A549 (cell line): ENCODE results near the gene UBC.

DNA sequence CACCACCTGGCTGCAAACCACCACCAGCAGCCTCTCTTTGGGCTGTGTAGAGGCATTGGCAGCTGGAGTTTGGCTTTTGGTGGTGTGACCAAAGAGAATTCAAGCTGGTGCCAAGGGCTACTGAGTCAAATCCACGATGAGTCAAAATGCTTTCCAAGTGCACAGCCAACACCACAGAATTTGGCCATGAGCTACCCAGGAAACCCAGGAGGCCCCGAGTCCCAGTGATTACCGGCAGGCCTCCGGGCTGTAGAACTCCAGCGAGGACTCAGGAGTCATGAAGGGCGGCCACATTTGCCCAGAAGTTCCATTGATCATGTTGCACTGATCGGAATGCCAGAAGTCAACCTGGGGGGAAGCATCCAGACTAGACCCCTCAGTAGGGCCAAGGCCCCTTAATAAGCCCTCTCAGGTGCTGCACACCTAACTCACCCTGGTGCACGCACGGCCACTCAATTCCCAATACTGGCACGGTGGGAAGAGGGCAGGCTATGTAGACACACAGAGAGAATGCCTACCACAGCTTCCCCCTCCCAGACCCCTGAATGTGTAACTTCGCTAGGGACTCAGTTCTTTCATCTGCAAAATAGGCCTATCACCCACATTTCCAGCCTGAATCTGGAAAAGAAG lies 53.6 kb downstream of the SCARB1 start:
- PRO-cap = no peak
CAGE:
- cytosol, long polyA plus RNA = no peak
- long polyA plus RNA = no peak
- nucleus, long polyA plus RNA = no peak

DNA sequence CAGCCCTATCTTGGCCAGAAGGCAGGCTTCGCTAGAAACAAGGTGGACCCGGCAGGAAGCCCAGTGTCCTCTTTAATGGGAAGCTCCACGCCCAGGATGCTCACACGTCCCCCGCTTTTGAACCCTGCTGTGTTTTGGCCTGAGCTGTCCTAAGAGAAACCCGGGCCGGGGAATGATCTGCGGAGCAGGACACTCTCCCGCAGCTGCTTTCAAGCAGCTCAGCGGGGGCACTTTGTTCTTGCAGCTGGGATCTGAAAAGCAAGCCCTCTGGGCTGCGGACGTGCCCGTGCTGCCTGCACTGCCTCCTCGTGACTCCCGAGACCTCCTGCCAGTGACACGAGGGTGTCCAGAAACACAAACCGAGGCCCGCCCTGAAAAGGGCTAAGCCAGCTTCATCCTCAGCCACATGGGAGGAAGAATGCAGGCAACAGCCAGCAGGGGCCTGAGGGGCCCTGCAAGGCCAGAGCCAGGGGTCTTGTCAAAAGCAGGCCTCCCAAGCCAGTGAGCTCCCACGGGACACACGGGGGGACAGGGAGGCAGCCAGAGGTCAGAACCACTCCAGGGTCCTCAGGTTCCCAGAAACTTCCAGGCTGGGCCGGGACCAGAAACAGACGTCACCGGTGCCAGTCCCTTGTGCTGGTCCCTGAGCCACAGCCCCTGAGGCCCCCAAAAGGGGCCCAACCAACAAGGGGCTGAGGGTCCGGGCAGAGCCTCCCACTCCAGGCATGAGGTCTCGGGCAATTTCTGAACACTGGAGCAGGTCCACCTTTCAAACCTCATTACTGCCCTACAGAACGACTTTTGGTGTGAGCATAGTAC lies 29.7 kb downstream of the SCARB1 start:
- PRO-cap = no peak
CAGE:
- cytosol, long polyA plus RNA = no peak
- long polyA plus RNA = no peak
- nucleus, long polyA plus RNA = no peak

GRCh38 chr12:124913869-124914722 lies at the start of gene UBC:
TSS of gene UBC (minus strand) at chr12:124914650.
- PRO-cap = bidirectional peak, plus-strand start at chr12:124914364, minus-strand start at chr12:124914091; bidirectional peak, plus-strand start at chr12:124914966, minus-strand start at chr12:124914650
CAGE:
- cytosol, long polyA plus RNA = start-site peak on the minus strand at chr12:124914622-124914651, 3,645 and 65 reads in 2 replicates
- long polyA plus RNA = start-site peak on the minus strand at chr12:124914600-124914646, 158 and 18 reads in 2 replicates
- nucleus, long polyA plus RNA = start-site peak on the minus strand at chr12:124914622-124914651, 209 and 1,655 reads in 2 replicates

DNA sequence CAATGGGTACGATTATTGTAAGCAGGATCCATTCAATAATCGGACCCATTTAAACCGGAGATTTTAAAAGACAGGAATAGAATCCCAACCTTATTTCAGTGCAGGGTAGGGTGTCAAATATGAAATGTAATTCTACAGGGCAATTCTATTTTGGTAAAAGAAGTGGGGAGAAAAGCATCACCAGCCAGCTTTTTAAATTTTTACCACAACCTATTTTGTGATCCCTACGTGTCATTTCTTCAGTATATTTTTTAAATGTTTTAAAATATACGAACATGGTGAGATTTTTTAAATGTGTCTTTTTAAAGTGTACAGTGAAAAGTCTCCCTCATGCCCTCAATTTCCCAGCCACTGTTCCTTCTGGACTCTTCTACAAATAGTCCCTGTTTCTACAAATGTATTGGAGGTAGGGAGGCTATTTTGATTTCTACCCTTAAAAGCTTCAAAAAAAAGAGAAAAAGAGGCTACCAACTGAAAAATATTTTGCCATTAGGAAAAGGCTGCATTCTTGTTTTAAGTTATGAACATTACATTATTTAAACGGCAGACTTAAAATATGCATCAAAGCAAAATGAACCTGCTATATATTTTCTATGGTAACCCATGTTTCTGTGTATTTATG lies 1.2 kb upstream of the UBC start:
- PRO-cap = no peak
CAGE:
- cytosol, long polyA plus RNA = no peak
- long polyA plus RNA = no peak
- nucleus, long polyA plus RNA = no peak

- PRO-cap = unidirectional peak, minus-strand start at chr12:124921834
CAGE:
- cytosol, long polyA plus RNA = no peak
- long polyA plus RNA = no peak
- nucleus, long polyA plus RNA = no peak
These were observed 7.3 kb upstream of the UBC start for GRCh38 chr12:124921629-124922350.

GRCh38 chr12:124940578-124941408 lies 26.3 kb upstream of the UBC start:
- PRO-cap = no peak
CAGE:
- cytosol, long polyA plus RNA = no peak
- long polyA plus RNA = no peak
- nucleus, long polyA plus RNA = no peak

DNA sequence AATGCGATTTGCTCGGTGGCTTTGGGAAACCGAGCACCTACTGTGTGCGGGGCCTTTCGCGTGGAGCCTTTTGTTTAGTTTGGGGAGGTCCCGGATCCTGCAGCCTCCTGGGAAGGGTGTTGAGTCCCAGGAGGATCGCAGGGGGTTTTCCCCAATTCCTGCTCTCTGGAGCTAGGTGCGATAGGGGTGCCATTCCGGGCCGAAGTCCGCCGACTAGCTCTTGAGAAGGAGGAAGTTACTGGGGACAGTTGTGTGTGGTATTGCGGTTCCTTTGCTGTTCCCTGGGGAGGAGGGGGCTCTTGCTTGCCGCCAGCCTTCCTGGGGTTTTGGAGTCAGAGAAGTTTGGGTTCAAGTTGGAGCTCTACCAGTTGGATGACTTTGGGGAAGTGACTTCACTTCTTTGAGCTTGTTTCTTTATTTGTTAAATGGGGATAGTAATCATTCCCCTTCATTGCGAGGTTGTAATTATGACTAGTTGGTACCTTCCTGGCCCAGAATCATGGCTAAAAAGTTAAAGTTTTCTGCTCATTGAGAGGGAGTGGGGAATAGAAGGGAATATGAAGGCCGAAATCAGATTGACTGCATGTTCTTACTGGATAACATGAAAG lies 1.2 kb downstream of the BRI3BP start:
- PRO-cap = no peak
CAGE:
- cytosol, long polyA plus RNA = no peak
- long polyA plus RNA = no peak
- nucleus, long polyA plus RNA = no peak

DNA sequence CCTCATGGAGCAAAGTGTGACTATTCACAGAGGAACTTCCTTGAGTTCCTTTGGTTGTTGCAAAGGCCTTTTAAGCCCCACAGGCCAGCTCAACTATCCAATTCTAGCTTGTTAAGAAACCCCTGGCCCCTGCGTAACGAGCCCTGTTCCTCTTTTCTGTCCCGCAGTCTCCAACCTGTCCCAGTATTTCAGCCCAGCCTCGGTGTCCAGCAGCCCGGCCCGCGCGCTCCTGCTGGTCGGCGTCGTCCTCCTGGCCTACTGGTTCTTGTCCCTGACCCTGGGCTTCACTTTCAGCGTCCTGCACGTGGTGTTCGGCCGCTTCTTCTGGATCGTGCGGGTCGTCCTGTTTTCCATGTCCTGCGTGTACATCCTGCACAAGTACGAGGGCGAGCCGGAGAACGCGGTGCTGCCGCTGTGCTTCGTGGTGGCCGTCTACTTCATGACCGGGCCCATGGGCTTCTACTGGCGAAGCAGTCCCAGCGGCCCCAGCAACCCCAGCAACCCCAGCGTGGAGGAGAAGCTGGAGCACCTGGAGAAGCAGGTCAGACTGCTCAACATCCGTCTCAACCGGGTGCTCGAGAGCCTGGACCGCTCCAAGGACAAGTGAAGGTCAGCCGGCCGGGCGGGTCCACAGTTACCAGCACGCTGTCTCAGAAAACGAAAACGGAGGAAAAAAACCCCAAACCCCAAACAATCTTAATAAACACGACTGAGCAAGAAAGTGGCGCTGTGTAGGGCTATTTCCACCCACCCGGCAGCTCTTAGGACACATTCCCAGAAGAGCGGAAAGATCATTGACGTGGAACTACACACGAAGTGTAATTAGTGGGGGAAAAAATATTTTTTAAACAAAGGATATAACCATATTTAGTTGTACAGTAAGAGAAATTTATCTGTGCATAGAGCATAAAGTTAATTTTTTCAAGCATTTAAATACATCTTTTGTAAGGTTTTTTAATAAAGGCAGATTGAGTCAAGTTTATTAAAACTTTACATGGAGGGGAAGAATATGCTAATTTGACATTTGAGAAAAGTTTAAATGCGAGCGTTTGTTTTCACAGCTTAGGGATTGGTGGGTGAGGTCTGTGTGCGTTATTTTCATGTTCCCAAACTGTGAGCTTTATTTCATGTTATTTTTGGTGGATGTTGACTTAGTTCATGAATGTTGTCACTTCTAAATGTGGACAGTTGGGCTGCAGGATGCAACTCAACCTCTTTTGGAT lies 31.8 kb downstream of the BRI3BP start:
- PRO-cap = no peak
CAGE:
- cytosol, long polyA plus RNA = no peak
- long polyA plus RNA = no peak
- nucleus, long polyA plus RNA = no peak

DNA sequence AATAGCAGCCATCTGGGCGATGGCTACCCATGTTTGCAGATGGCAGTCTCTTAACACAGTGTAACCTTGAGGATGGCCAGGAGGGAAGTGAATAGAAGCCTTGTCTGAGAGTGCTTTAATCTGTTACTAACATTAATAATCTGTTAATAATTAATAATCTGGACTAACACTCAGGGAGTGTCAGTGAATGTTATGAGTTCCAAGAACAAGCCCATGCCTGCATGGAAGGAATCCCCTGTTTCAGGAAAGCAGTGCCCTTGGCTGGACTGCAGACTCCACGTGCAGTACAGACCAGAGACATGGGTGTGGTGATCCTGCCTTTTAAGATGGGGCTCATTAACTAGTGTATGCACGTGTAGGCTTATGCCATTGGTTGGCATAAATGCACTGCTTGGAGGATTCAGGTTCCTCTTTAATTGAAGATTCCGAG lies 35.9 kb downstream of the AACS start:
- PRO-cap = no peak
CAGE:
- cytosol, long polyA plus RNA = no peak
- long polyA plus RNA = no peak
- nucleus, long polyA plus RNA = no peak

DNA sequence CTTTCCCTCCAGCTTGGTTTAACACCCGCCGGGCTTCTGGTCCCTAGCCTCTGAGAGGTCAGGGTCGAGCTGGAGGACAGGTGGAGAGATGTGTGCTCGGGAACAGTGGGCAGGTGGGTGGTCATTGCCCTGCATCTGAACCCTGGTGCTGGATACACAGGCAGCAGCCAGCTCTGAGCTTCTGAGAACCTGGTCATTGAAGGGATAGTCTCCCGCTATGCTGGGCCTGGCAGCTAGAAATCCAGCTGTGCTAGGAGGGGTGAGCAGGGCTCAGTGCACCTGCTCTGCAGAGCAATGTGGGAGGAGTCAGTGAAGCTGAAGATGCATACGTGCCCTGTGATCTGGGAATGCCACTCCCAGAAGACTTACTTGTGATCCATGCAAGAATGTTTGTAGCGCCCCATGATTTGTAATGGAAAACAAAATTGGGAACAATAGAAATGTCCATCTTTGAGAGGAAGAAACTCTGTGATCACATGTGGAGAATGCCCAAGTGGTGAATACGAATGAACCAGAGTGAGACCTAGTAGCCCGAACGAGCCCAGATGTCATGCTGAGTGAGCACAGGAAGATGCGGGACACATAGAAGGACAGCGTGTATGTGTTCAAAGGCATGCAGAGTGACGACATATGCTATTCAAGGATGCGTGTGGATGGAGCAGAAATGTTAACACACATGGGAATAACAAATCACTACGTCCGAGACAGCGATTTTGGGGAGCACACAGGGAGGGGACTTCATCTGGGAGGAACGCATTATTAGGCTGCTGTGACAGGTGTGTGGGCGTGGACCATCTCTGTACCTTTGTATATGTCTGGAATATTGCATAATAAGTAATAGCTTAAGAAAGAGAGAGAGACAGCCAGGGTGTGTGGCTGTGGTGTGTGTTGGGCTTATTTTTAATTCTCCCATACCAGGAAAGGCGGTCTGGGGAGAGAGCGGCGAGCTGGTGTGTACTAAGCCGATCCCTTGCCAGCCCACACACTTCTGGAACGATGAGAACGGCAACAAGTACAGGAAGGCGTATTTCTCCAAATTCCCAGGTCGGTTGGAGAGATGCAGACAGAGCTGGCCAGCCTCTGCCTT lies 57.4 kb upstream of the TMEM132B start:
- PRO-cap = no peak
CAGE:
- cytosol, long polyA plus RNA = no peak
- long polyA plus RNA = no peak
- nucleus, long polyA plus RNA = no peak

GRCh38 chr12:125151161-125151782 lies 34.9 kb upstream of the TMEM132B start:
- PRO-cap = no peak
CAGE:
- cytosol, long polyA plus RNA = no peak
- long polyA plus RNA = no peak
- nucleus, long polyA plus RNA = no peak

GRCh38 chr12:125185211-125185787 lies 887 bp upstream of the TMEM132B start:
- PRO-cap = no peak
CAGE:
- cytosol, long polyA plus RNA = no peak
- long polyA plus RNA = no peak
- nucleus, long polyA plus RNA = no peak

DNA sequence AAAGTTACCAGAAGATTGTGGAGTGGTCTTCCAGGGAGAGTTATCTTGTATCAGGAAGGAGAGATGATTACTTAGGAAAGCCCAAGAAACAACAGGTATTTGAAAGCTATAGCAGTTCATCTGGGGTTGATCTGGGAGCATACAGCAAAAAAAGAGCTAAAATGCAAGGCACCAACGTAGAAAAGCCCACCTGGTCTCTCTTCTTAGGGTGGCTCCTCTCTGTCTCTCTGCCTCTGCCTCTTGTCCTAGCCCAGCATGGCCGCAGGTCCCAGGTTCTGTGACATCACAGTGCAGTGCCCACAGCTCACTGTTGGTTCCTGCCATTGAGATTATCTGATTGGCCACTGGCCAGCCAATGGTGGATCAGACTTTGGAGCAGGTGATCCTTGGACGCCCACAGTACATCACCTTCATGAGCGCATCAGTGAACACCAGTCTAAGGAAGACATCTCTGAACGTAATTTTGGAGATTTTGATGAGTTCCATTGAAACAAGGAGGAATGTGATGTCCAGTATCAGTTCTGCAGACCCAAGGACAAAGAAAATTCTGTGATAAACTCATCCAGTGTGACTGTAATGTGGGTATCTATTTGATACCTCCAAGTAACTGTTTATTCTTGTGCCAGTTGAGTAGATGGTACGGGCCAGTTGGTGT lies 979.8 kb downstream of the TMEM132B start:
- PRO-cap = no peak
CAGE:
- cytosol, long polyA plus RNA = no peak
- long polyA plus RNA = no peak
- nucleus, long polyA plus RNA = no peak

DNA sequence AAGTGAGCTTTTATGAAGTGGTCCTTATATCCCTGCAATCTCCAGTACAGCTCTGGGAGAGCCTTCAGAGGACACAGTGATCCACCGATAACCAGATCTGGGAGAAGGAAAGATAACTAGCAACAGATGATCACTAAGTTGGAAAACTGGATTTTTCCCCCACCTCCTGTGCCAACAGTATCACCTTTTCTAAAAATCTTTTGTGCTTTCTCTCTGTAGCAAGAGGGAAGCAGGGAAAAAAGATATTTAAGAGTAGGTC lies 1390.5 kb upstream of the TMEM132C start:
- PRO-cap = no peak
CAGE:
- cytosol, long polyA plus RNA = no peak
- long polyA plus RNA = no peak
- nucleus, long polyA plus RNA = no peak

DNA sequence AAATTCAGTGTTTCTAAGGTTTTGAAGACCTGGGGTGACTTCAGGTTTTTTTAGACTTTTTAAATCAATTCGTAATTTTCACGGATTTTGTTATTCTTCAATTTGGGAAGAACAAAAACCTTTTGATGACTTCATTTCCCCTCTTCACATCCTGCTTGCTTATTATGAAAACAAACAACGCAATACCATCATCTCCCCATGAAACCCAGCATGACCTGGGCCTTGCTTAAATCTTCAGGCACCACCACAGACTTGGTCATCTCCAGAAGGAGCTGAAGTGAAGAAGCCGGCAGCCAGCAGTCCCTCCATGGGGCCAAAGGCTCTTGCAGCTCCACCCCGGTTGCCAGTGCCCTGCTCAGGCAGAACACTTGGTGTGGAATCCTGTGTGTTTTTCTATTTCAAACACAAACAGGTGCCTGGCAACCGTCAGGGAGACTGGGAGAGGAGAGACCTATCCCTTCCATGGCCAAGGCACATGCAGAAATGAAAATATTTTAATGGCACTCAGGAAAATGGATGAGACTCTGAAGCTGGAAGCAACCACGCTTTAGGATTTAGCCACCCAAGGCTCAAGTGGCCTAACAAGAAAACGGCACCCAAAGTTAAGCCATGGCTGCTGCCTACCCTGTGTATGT lies 982.9 kb upstream of the TMEM132C start:
- PRO-cap = no peak
CAGE:
- cytosol, long polyA plus RNA = no peak
- long polyA plus RNA = no peak
- nucleus, long polyA plus RNA = no peak

GRCh38 chr12:127623906-127624364 lies 643.0 kb upstream of the TMEM132C start:
- PRO-cap = no peak
CAGE:
- cytosol, long polyA plus RNA = no peak
- long polyA plus RNA = no peak
- nucleus, long polyA plus RNA = no peak

DNA sequence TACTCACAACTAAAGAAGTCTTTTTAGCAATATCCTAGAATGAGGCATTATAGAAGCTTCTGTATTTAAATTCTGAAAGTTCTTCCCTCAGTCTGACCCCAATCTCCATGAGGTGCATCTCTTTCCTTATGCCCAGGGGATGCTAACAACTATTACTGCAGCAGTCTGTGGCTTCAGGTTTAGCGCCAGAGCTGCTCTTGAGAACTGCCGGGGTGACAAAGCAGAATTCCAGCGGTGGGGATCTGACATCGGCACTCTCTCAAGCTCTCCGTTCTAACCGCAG lies 155.8 kb upstream of the TMEM132C start:
- PRO-cap = no peak
CAGE:
- cytosol, long polyA plus RNA = no peak
- long polyA plus RNA = no peak
- nucleus, long polyA plus RNA = no peak

DNA sequence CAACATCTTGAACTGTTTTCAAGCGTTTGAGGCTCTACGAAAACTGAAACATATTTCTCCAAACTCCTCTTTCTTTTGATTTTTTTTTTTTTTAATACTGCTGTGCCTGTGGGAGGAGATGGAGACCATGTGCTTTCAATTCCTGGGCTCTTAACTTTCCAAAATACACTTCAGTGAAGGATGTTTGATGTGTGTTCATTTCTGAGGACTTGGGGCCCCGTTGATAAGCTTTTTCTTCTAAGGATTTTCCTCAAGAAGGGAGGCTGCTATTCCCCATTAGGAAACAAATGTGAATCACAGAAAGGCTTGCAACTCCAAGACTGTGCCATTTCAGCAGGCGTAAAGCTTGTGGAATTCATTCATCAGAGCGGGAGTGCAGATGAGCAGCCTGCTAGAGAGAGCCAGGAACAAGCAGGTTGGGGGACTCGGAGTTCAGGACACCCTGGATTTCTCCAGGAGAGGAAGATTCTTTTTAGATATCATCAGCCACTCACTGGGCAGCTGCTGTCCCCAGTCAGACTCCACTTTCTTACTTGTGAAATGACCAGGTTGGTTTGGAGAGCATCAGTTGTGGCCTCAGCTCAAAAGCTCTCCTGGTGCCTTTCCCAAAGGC lies 94.7 kb downstream of the TMEM132C start:
- PRO-cap = no peak
CAGE:
- cytosol, long polyA plus RNA = no peak
- long polyA plus RNA = no peak
- nucleus, long polyA plus RNA = no peak

GRCh38 chr12:128365525-128366440 lies 98.8 kb downstream of the TMEM132C start:
- PRO-cap = no peak
CAGE:
- cytosol, long polyA plus RNA = no peak
- long polyA plus RNA = no peak
- nucleus, long polyA plus RNA = no peak

DNA sequence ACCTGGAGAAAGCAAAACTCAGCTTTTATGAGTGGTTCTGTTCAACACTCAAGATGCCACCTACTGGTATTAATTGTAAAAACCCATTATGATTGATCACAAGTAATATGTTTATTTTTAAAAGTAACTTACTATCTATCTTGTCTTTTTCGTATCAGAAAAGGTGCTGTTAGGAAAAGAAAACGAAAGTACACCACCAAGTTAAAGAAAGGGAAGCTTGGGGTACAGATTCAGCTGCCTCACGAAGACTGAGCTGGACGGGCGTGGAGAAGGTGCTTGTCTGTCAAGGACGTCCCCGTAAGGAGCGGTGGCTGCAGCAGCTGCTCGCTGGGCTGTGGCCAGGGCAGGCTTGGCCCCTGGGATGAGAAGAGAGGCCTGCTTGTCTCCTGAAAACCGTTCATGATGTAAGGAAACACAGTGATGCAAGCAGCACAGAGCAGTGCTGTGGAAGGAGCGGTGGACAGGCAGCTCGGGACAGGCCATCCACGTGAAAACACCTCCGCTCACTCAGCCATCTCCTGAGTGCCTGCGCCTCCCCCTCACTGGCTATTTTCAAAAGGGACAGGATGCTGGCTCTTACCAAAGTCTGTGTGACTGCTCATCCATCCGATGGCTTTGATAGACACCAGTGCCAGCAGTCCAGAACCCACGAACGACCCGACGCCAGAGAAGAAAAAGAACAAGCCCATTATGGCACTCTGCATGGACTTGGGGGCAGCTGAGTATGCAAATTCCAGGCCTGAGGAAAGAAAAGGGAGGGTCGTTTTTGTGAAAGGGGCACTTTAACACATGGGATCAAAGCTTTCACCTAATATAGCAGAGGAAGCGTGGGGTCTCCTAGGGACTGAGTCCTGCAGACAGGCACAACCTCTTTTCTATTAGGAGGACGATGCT lies 24.8 kb downstream of the SLC15A4 start:
- PRO-cap = no peak
CAGE:
- cytosol, long polyA plus RNA = no peak
- long polyA plus RNA = no peak
- nucleus, long polyA plus RNA = no peak